Measurements from ENCODE around the genes MMP13 and KBTBD3.

GRCh38 chr11:102462456-102462987, 10.0 kb upstream of the TMEM123 start:
- PRO-cap: no peak
- RAMPAGE, long total RNA, 5 experiments: no peak in any of the 5 experiments
- RRBS: no CpG with 5 or more reads among the region's 5 CpGs

GRCh38 chr11:102465239-102465660, 12.7 kb upstream of the TMEM123 start:
- PRO-cap: no peak
- RAMPAGE, long total RNA, 5 experiments: no peak in any of the 5 experiments
- RRBS: no CpG with 5 or more reads among the region's 4 CpGs

GRCh38 chr11:102552314-102553019, 21.9 kb upstream of the MMP7 start:
- PRO-cap: unidirectional peak, plus-strand start at chr11:102552811
- RAMPAGE, long total RNA, 5 experiments: no peak in any of the 5 experiments
- RRBS: no CpG with 5 or more reads among the region's 10 CpGs

DNA sequence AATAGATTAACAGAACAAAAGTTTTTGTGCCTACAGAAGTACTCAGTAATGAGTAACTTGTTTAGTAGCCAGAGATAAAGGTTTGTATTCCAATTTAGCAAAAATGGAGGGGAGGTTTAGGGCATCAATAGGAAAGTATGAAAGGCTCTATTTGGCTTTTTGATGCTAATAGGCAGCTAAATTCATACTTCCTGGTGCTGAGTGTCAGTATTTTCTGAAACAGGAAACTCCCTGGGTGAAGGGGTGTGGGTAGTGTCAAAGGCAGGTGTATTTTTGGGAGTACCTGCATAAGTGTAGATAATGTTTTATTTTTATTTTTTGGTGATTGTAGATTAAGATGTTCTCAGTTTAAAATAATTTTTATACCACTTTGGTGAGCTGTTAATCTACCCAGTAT, 29.3 kb upstream of the MMP7 start:
- PRO-cap: no peak
- RAMPAGE, long total RNA, 5 experiments: no peak in any of the 5 experiments

DNA sequence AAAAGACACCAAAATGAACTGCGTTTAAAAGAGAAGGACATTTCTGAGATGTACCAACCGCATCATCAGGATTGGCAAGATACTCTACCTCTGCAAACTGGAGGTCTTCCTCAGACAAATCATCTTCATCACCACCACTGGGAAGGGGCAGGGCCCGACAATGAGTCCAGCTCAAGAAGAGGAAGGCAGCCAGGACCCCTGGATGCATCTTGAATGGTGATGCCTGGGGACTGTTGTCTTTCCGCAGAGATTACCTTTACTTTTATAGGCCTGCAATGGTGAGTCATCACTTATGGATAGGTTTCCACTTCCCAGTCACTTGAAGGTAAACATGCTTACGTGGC, at the start of gene MMP13:
MMP13 (minus strand) TSS at position 235 of the 344 bp plus-strand sequence.
- PRO-cap: no peak
- RAMPAGE, long total RNA, 5 experiments: no peak in any of the 5 experiments
- RRBS: no CpG with 5 or more reads among the region's 5 CpGs

DNA sequence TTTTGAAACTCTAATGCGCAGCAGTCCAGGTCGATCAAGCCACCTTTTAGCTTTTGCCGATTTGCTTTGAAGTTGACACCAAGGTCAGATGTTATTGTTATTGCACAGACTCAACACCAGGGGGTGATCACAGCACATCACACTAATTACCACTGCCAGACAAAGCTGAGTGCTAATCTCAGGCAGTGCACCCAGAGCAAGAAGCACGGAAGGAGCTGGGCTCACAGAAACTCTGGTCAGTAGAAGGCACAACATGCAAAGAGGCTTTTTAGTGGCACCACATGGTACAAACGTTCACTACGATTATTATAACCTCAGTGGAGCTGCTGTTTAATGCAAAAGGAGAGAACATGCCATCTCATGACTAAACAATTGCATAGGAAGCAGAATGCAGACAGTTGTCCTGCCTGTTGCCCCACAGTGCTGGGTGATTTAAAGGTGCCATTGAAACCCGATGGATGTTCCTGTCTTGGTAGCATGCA, 354.0 kb upstream of the DDI1 start:
- PRO-cap: unidirectional peak, plus-strand start at position 226 of the sequence
- RAMPAGE, long total RNA, 5 experiments: no peak in any of the 5 experiments
- RRBS: no CpG with 5 or more reads among the region's 7 CpGs

- PRO-cap: no peak
- RAMPAGE, long total RNA, 5 experiments: no peak in any of the 5 experiments
- RRBS: no CpG with 5 or more reads among the region's 2 CpGs
Measured at GRCh38 chr11:104829968-104830495, 138.3 kb downstream of the CASP4 start.

GRCh38 chr11:104859379-104859771, 109.0 kb downstream of the CASP4 start:
- PRO-cap: no peak
- RAMPAGE, long total RNA, 5 experiments: no peak in any of the 5 experiments
- RRBS: no CpG with 5 or more reads among the region's 4 CpGs

DNA sequence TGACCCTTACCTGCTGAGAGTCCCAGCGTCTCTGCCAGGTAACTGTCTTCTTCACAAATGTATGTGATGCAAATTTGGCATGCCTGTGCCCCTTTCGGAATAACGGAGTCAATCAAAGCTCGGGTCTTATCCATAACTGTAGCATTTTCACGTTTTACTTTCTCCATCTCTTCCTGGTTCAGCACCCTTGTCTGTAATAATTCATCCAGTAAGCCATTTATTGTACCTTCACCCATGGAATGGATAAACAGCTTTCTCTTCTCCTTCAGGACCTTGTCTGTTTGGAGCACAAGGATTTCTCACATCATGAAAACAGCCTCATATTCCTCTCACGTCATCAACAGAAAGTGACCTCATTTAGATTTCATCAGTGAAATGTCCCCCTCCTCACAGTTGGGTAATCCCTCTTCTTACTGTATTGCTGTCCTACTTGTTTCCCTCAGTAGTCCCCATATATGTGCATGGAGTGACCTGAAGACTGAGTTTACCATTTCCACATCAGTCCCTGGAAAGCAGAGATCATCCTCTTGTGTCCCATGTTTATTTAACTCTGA, 676 bp downstream of the CARD16 start:
- PRO-cap: no peak
- RAMPAGE, long total RNA, 5 experiments: start-site peak on the minus strand in 1 of 5 experiments, centred at position 161 of the sequence, 29 reads per replicate
- RRBS: no CpG with 5 or more reads among the region's 6 CpGs

DNA sequence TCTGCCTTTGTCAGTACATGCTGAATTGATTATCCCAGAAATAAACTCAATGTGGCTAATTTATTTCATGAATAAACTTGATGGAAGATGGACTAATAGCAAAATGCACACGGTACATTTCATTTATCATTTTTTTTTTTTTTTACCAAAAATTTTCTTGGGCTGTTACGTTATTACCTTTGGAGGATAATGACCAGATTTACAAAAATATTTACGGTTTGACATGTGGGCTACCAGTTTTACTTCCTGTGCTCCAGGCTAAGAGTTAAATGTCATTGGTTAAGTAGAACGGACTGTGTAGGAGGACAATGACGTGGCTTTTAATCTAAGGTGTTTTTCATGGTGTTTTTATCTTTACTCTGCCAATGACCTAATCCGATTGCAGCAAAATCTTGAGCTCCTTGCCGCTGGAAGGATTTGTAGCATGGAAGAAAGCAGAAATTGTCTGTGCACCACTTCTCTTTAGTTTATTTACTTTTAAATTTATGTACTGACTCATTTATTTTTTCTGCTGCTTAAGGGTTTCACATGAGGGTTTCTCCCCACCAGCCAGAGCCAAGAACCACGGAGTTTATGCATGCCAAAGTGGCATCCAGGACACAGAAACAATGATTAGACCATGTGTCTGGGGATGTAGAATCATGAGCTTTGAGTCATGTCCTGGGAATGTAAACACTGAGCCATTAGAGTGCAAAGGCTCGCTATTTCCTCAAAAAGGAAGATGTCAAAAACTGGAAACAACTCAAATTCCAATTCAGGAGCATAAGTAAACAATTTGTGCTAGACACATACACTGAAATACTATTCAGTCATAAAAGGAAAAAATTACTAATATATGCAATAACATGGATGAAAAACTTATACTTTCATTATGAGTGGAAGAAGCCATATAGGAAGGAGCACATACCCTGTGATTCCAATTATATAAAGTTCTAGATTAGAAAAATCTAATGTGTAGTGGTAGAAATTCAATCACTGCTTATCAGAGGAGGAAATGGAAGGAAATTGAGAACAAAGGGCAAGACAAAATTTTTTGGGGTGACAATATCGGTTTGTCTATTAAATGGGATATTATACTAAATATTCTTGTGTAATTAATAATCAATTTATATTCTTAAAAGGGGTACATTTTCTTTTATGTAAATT, 2.0 kb upstream of the CARD16 start:
- PRO-cap: no peak
- RAMPAGE, long total RNA, 5 experiments: no peak in any of the 5 experiments
- RRBS: no CpG with 5 or more reads among the region's 10 CpGs

GRCh38 chr11:105842139-105842443, 179.9 kb downstream of the MSANTD4 start:
- PRO-cap: no peak
- RAMPAGE, long total RNA, 5 experiments: start-site peak on the plus strand in 2 of 5 experiments, at chr11:105842372-105842388 at its widest, 8 to 32 reads per replicate
- RRBS: no CpG with 5 or more reads among the region's 3 CpGs

- PRO-cap: bidirectional peak, plus-strand start at chr11:106077023, minus-strand start at chr11:106076926; bidirectional peak, plus-strand start at chr11:106077596, minus-strand start at chr11:106077348
- RAMPAGE, long total RNA, 5 experiments: start-site peak on the minus strand in 4 of 5 experiments, at chr11:106077337-106077354 at its widest, 14 to 103 reads per replicate
- RRBS: no CpG with 5 or more reads among the region's 41 CpGs
Measured at GRCh38 chr11:106076448-106077498, at the start of gene KBTBD3. Gene KBTBD3, minus strand, starts transcription at chr11:106077347.

DNA sequence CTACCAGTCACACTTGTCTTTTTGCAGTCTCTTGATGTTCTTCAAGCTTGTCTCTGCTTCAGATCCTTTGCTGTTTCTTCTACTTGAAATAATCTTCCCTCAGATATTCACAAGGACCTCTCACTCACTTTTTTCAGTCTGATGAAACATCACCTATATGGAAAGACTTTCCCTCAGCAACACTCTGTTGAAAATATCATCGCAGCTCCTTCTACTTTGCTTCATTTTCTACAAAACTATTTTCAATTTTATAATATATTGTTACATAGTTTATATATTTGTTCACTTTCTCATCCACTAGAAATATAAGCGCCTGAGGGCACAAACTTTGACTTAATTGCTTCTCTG, 69.7 kb downstream of the CWF19L2 start:
- PRO-cap: no peak
- RAMPAGE, long total RNA, 5 experiments: start-site peak on the minus strand in 1 of 5 experiments, centred at positions 150 to 250 of the sequence, 5 to 7 reads per replicate
- RRBS: no CpG with 5 or more reads among the region's 2 CpGs

DNA sequence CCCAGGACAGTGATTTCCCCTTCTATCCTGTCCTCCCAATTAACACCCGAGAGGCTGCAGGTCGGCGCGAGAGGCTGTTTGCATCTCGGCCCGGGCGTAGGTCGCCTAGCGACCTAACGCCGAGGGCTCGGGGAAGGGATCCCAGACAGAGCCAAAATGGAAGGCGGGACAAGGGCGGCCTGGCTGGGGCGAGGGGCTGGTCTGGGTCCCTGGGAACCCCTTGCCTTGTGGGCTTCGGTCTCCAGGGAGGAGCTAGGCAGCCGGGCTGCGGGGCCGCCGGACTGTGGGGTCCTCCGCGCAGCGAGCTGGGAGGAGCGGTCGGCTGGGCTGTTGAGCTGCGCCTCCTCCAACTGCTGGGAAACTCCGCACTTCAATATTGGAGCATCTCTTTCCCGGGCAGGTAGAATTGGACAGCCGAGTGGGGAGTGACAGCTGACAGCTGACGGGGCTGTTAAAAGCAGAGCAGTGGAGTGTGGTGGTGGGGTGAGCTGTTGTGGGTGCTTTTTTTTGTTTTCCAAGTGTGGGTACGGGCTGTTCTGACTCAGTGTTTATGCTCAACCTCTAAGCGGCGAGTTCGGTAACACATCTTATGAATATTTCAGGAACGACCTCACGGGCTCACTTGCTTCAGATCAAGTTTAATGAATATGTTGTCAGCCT, 785 bp downstream of the ELMOD1 start:
- PRO-cap: no peak
- RAMPAGE, long total RNA, 5 experiments: no peak in any of the 5 experiments
- RRBS: 7% methylated on average over 11 of the region's 36 CpGs

DNA sequence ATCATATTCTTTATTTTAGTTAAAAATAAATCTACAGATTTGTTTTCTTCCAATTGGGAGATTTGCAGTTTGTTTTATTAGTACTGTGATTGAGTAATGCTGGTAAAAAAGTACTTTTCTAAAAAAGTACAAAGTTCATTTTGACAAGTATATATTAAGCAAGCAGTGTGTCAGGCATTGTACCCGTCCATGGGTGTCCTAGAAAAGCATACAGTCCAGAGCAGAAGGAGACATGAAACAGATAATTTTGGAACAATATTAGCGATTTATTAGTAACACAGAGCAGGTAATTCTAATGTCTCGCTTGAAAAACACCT, 18.9 kb downstream of the ELMOD1 start:
- PRO-cap: no peak
- RAMPAGE, long total RNA, 5 experiments: no peak in any of the 5 experiments
- RRBS: no CpG with 5 or more reads among the region's 3 CpGs

- PRO-cap: no peak
- RAMPAGE, long total RNA, 5 experiments: no peak in any of the 5 experiments
- RRBS: no CpG with 5 or more reads among the region's 7 CpGs
Measured at GRCh38 chr11:107719480-107720065, 7.7 kb upstream of the SLN start.

DNA sequence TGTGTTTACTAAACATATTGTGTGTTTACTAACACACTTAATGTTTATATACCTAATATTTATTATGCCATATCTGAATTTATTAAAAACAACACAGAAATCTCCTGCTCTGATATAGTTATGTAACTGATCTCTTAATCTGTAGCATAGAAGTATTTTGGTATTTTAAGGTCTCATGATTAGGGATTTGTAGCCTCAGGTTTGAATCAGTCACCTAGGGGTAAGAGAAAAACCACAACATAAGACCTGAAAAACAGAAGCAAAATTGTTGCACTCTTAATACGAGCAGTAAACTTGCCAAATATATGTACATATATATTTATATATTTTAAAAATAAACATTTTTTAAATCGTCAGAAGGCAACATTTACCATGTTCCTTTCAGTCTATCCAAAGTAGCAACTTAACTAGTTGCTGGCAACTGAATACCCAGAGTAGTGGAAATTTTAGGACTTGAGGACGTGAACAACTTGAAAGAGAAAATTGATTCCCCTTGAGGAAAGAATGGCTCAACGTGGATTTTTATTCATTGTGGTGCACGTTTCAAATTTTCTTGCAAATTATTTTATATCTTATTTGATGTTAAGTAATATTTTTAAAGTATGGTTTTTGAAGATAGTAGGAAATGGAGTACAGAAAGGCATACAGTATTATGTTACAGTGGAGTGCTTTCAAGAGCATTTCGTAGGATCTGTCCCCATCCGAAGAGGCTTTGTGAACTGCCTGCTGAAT, 16.0 kb upstream of the ACAT1 start:
- PRO-cap: no peak
- RAMPAGE, long total RNA, 5 experiments: no peak in any of the 5 experiments
- RRBS: no CpG with 5 or more reads among the region's 7 CpGs

DNA sequence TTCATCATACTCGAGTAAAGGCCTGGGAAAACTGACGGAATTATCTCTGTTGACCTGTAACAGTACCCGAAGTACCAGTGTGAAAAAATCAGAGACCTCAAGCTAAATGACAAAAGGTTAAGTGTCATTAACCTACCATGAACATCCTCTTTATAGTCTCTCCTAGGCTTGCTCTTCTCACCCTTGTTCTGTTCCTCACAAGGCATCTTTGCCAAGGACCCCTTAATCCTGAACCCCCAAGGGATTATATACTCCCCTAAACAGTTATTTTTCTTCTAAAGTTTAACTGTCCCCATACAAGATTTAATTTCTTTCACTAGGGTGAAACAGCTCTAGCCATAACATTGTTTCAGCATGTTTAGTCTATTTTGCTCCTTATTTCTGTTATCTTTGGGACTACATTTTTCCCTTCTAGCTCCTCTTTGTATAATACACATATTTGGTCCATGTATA, 18.9 kb downstream of the NPAT start:
- PRO-cap: no peak
- RAMPAGE, long total RNA, 5 experiments: no peak in any of the 5 experiments
- RRBS: no CpG with 5 or more reads among the region's 3 CpGs

DNA sequence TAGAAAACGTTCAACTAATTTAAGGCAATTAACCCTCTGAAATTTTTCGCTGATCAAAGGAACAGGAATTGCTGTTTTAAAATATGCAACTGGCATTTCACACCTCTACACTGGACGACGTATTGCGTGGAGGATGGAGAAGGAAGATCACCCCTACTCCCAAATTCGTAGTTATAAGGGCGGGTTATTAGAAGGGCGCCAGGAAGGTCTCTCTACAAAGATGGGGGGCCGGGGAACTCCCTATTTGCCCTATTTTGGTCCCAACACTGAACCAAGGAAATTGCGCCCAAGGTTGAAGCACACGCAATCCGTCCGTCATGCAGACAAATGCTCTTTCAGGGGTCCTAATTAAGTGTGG, 597 bp downstream of the NPAT start:
- PRO-cap: no peak
- RAMPAGE, long total RNA, 5 experiments: no peak in any of the 5 experiments
- RRBS: no CpG with 5 or more reads among the region's 13 CpGs

- PRO-cap: no peak
- RAMPAGE, long total RNA, 5 experiments: no peak in any of the 5 experiments
- RRBS: no CpG with 5 or more reads among the region's 15 CpGs
Measured at GRCh38 chr11:108222220-108222503, 276 bp downstream of the NPAT start.

Data from stomach (tissue), 7 donors.